ENCODE results near the genes MPEG1, MS4A6E, CCDC86 and PTGDR2.

- PRO-cap = no peak
CAGE:
- cytosol, long polyA minus RNA = no peak
- cytosol, long polyA plus RNA = no peak
- long polyA plus RNA = no peak
- nucleus, long polyA minus RNA = no peak
- nucleus, long polyA plus RNA = no peak
Measured at GRCh38 chr11:58926215-58926622, 13.1 kb upstream of the GLYATL1 start.

DNA sequence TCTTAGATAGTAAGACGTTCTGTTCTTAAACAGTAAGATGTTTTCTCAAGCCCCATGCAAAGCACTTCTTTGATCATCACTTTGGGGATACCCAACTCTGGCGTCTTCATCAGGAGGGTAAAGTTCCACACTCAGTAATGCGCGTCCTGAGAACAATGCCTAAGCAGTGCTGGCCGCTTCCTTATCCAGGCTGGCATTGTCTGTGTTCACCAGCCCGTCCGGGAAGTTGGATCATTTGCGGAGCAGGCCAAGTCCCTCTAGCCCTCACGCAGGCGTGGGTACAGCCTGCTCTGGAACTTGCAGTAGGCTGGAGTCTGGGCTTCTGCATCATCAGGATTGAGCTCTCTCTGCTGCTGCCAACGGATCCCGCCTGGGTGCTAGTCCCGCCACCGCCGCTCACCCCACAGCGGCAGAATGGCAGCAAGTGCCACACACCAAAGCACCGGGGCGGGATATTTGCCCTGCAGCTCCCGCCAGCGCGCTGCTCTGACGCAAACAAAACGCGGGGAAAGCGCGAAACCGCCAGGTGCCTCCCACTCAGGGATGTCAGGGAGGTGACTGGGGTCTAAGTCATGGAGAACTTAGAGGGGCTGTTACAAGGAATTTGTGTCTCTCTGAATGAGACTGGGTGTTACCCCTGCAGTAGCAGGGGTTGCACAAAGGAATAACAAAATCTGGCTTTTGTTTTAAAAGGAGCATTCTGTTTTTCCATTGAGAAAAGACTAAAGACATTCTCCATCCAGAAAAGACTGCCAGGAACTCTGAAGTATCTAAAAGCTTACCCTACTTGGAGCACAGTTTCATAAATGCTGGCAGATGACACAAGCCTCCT lies 29.1 kb downstream of the GLYATL1 start:
- PRO-cap = no peak
CAGE:
- cytosol, long polyA minus RNA = no peak
- cytosol, long polyA plus RNA = no peak
- long polyA plus RNA = no peak
- nucleus, long polyA minus RNA = no peak
- nucleus, long polyA plus RNA = no peak

- PRO-cap = no peak
CAGE:
- cytosol, long polyA minus RNA = no peak
- cytosol, long polyA plus RNA = no peak
- long polyA plus RNA = no peak
- nucleus, long polyA minus RNA = no peak
- nucleus, long polyA plus RNA = no peak
Measured at GRCh38 chr11:59062578-59062836, 23.6 kb upstream of the GLYATL1B start.

DNA sequence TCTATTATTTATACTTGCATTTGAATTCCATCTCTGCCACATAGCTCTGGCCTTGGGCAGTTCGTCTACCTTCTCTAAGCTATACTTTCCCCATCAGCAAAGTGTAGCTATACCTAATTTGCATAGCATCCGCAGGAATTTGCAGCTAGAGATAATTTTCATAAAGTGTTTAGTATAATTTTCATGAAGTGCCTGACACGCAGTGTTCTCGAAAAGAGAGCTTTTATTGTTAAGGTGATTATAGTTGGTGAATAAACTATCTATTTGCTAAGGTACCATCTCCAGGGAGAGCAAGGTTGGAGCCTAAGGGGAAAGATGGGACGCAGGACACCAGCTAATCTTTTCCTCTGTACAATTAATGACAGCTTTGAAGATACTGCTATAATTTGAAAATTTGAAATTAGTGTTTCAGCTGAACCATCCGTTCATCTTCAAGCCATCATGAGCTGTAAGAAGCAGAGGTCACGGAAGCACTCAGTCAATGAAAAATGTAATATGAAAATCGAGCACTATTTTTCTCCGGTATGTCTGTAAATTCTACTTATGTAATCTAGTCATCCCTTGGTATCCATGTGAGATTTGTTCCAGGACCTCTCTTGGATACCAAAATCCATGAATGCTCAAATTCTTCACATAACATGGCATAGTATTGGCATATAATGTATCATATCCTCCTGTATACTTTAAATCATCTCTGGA lies 5.9 kb downstream of the FAM111A start:
- PRO-cap = no peak
CAGE:
- cytosol, long polyA minus RNA = no peak
- cytosol, long polyA plus RNA = no peak
- long polyA plus RNA = no peak
- nucleus, long polyA minus RNA = no peak
- nucleus, long polyA plus RNA = no peak

DNA sequence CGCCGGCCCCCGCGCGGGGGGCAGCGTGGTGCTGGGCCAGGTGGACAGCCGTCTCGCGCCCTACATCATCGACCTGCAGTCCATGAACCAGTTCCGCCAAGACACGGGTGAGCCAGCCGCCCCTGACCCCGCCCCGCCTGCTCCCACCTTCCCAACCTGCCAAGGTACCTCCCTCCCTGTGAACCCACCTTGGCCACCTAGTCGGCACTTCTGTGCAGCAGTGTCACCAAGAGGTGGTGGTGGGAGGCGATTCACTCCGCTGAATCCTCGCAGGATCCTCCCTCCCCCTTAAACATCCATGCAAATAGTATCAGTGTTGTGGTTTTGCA lies 732 bp downstream of the DTX4 start:
- PRO-cap = no peak
CAGE:
- cytosol, long polyA minus RNA = no peak
- cytosol, long polyA plus RNA = no peak
- long polyA plus RNA = no peak
- nucleus, long polyA minus RNA = no peak
- nucleus, long polyA plus RNA = no peak

DNA sequence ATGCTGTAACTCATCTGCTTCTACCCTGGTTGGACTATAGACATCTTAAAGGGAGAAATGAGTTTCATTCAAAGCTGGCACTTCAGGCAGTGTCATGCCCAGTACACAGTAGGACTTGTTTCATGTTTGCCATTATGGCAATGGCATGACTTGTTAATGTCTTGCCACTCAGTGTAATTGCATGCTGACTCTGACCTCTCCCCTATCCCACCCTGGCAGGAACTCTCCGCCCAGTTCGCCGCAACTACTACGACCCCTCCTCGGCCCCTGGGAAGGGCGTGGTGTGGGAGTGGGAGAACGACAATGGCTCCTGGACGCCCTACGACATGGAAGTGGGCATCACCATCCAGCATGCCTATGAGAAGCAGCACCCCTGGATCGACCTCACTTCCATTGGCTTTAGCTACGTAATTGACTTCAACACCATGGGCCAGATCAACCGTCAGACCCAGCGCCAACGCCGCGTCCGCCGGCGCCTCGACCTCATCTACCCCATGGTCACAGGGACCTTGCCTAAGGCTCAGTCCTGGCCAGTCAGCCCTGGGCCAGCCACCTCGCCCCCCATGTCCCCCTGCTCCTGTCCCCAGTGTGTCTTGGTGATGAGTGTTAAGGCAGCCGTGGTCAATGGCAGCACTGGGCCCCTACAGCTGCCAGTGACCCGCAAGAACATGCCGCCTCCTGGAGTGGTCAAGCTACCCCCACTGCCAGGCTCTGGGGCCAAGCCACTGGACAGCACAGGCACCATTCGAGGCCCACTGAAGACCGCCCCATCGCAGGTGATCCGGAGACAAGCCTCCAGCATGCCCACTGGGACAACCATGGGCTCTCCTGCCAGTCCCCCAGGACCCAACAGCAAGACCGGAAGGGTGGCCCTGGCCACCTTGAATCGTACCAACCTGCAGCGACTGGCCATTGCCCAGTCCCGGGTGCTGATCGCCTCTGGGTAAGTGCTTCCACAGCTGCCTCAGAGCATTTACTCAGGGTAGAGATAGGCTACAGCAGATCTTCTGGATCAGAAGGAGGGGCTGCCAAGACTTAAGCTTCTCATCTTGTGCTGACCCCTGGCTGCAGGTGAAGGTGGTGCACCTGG lies 9.9 kb downstream of the DTX4 start:
- PRO-cap = no peak
CAGE:
- cytosol, long polyA minus RNA = no peak
- cytosol, long polyA plus RNA = no peak
- long polyA plus RNA = no peak
- nucleus, long polyA minus RNA = no peak
- nucleus, long polyA plus RNA = no peak

GRCh38 chr11:59212706-59213836 lies at the start of gene MPEG1:
TSS of gene MPEG1 (minus strand) at chr11:59212927.
- PRO-cap = no peak
CAGE:
- cytosol, long polyA minus RNA = no peak
- cytosol, long polyA plus RNA = no peak
- long polyA plus RNA = no peak
- nucleus, long polyA minus RNA = no peak
- nucleus, long polyA plus RNA = no peak

DNA sequence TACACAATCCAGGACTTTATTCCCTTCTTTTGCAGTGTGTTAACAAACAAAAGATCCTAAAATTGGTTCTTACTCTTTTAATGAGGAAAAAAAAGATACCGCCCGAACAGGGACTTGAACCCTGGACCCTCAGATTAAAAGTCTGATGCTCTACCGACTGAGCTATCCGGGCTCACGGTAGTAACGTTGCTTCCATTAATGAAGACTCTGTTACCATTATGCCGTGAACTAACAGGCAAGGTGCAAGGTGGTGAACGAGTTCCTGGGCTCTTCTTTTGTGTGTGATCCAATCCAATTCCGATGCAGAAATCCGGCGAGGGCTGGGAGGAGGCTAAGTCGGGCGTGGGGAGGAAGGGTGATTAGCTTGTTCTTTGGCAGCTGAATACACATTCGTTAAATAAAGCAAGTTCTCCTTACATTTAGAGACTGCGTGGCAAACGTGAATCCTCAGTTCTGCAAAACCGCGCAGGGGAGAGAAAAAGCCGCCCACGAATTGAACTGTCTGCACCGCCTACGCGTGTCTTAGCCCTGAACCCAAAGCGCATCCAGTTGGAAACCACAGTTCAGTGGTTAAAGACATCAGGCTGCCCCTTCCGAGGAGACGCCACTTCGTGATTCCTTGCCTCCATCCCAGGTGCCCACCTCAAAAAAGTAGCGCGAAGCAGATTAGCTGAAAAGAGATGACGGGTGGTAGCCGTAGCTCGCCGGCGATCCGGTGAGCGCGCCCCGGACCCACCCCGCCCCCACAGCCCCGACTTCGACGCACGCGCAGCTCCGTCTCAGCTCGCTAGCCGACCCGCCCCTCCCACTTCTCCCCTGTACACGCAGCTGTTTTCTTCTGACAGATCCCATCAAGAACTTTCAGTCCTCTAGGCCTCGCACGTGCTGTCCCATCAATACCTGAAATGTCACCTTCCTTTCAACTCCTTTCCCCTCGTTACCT lies 49.2 kb downstream of the OR4D9 start:
- PRO-cap = bidirectional peak, plus-strand start at position 303 of the sequence, minus-strand start at position 176 of the sequence; bidirectional peak, plus-strand start at position 864 of the sequence, minus-strand start at position 750 of the sequence
CAGE:
- cytosol, long polyA minus RNA = no peak
- cytosol, long polyA plus RNA = no peak
- long polyA plus RNA = no peak
- nucleus, long polyA minus RNA = no peak
- nucleus, long polyA plus RNA = no peak

DNA sequence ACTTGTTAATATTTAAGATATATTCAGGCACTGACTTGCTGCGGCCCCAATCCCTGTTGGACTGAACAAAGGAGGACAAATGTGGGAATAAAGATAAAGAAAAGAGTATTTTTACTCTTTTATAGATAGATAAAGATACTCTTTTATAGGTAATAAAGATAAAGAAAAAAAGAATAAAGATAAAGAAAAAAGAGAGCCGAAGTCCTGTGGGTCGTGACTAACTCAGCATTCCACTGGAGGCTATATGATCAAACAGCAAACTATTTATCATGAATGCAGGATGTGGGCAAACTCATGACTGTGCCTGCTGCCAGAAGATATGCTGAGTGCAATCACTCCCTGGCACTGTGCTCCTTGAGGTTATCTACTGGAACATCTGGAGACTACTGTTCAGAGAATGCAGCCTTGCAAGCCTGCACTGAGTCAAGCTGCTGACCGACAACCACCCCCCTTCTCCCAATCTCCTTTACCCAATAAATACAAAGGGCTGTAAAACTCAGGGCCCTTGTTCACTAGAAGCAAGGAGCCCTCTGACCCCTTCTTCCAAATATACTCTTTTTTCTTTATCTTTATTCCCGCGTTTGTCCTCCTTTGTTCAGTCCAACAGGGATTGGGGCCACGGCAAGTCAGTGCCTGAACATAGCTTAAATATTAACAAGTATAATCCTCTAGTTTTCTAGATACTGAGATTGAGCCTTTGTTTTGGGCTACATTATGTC lies 6.8 kb downstream of the OR10V1 start:
- PRO-cap = unidirectional peak, minus-strand start at position 63 of the sequence; bidirectional peak, plus-strand start at position 421 of the sequence, minus-strand start at position 235 of the sequence; unidirectional peak, plus-strand start at position 598 of the sequence
CAGE:
- cytosol, long polyA minus RNA = no peak
- cytosol, long polyA plus RNA = no peak
- long polyA plus RNA = no peak
- nucleus, long polyA minus RNA = no peak
- nucleus, long polyA plus RNA = no peak

DNA sequence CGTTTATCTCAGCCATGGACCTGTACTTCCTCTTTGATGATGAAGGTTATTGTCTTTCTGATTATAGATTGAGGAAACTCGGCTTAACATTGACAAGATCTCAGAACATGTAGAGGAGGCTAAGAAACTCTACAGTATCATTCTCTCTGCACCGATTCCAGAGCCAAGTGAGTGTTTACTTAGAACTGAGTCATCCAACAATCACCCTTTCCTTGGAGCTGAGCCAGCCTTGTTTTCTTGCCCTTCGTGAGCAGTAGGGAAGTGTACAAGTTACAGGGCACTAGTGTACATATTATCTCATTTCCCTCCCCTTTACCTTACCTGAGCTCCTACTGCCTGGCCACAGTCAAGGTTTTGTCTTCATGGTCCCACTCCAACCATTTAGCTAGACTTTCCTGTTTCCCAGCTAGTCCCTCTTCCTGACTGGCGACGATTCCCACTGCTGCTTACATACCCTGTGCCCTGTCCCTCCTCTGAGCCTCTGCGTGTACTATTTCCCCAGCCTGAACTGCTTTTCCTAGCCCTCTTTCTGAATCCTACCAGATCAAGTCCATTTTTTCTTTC lies 23.5 kb downstream of the MRPL16 start:
- PRO-cap = no peak
CAGE:
- cytosol, long polyA minus RNA = no peak
- cytosol, long polyA plus RNA = no peak
- long polyA plus RNA = no peak
- nucleus, long polyA minus RNA = no peak
- nucleus, long polyA plus RNA = start-site peak on the minus strand centred at position 131 of the sequence, 40 bp wide, 20 and 8 reads in 2 replicates

GRCh38 chr11:60183519-60184272 lies 813 bp upstream of the MS4A6A start:
- PRO-cap = no peak
CAGE:
- cytosol, long polyA minus RNA = no peak
- cytosol, long polyA plus RNA = no peak
- long polyA plus RNA = no peak
- nucleus, long polyA minus RNA = no peak
- nucleus, long polyA plus RNA = no peak

GRCh38 chr11:60252728-60253045 lies 9.8 kb upstream of the MS4A4E start:
- PRO-cap = no peak
CAGE:
- cytosol, long polyA minus RNA = no peak
- cytosol, long polyA plus RNA = no peak
- long polyA plus RNA = no peak
- nucleus, long polyA minus RNA = no peak
- nucleus, long polyA plus RNA = no peak

- PRO-cap = no peak
CAGE:
- cytosol, long polyA minus RNA = no peak
- cytosol, long polyA plus RNA = no peak
- long polyA plus RNA = no peak
- nucleus, long polyA minus RNA = no peak
- nucleus, long polyA plus RNA = no peak
Measured at GRCh38 chr11:60327060-60327383, at the start of gene MS4A6E. TSS of gene MS4A6E (plus strand) at chr11:60327255.

GRCh38 chr11:60336645-60337290 lies 9.7 kb downstream of the MS4A6E start:
- PRO-cap = no peak
CAGE:
- cytosol, long polyA minus RNA = no peak
- cytosol, long polyA plus RNA = no peak
- long polyA plus RNA = no peak
- nucleus, long polyA minus RNA = no peak
- nucleus, long polyA plus RNA = no peak

DNA sequence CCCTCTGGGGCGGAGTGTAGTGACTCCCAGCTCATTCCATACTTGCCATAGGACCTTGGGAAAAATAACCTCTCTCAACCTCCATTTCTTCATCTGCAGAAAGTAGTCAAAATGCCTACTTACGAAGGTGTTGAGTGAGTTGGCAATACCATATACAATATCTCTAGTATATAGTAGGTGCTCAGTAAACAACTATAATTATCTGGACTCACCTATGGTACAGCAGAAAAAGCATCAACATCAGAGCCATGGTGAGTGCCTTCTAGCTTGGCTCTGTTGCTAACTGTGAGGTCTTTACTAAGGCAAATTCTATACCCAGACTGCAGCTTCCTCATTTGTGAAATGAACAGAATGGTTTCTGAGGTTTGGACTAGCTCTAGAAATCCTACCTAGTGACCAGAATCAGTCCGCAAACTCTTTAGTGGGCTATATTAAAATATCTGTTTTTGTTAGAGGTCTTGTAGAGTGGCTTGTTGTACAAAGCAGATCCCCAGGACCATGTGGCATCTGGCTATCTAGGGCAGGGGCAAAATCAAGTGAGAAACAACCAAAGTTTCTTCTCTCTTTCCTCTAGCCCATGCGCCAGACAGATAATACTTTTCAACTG lies 3.7 kb downstream of the MS4A1 start:
- PRO-cap = no peak
CAGE:
- cytosol, long polyA minus RNA = no peak
- cytosol, long polyA plus RNA = no peak
- long polyA plus RNA = no peak
- nucleus, long polyA minus RNA = no peak
- nucleus, long polyA plus RNA = no peak

DNA sequence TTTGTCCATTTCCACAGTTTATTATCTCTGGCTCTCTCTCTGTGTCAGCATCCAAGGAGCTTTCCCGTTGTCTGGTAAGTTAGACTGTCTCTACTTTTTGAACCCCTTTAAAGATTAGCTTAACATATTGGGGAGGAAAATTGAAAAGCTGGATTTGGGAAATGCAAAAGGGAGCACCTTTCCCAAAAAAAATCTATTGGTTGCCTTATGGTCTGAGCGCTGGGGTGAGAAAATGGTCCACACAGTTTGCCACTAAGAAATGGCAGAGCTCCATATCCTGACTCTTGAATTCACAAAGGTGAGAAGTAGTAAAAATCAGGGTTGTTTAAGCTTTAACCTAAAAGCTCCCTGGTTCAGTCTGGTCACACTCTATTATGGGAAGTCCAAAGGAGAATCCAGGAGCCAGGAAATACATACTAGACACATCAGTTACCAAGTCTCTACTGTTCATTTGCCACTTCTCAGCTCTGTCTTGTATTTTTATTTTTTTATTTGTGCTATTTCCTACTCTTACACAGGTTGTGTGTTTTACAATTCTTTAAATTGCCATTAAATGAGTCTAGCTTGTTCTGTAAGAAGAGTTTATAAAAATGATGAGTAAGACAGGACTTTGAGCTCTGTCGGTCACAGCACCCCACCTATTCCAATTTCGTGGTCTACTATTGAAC lies 9.5 kb downstream of the MS4A12 start:
- PRO-cap = no peak
CAGE:
- cytosol, long polyA minus RNA = no peak
- cytosol, long polyA plus RNA = no peak
- long polyA plus RNA = no peak
- nucleus, long polyA minus RNA = no peak
- nucleus, long polyA plus RNA = no peak

GRCh38 chr11:60683753-60684238 lies 15.6 kb upstream of the MS4A8 start:
- PRO-cap = no peak
CAGE:
- cytosol, long polyA minus RNA = no peak
- cytosol, long polyA plus RNA = no peak
- long polyA plus RNA = no peak
- nucleus, long polyA minus RNA = no peak
- nucleus, long polyA plus RNA = no peak

- PRO-cap = bidirectional peak, plus-strand start at chr11:60842113, minus-strand start at chr11:60841895; bidirectional peak, plus-strand start at chr11:60842612, minus-strand start at chr11:60842525
CAGE:
- cytosol, long polyA minus RNA = start-site peak on the plus strand at chr11:60842096-60842103, 87 reads
- cytosol, long polyA plus RNA = start-site peak on the plus strand at chr11:60842075-60842125, 189 and 371 reads in 2 replicates
- long polyA plus RNA = start-site peak on the plus strand at chr11:60842074-60842127, 316 and 306 reads in 2 replicates
- nucleus, long polyA minus RNA = start-site peak on the plus strand at chr11:60842087-60842139, 233 reads; start-site peak on the minus strand at chr11:60842473-60842525, 13 reads
- nucleus, long polyA plus RNA = start-site peak on the plus strand at chr11:60842086-60842144, 175 and 264 reads in 2 replicates
Measured at GRCh38 chr11:60841515-60842752, at the start of gene CCDC86. TSS of gene CCDC86 (plus strand) at chr11:60842113.

- PRO-cap = no peak
CAGE:
- cytosol, long polyA minus RNA = no peak
- cytosol, long polyA plus RNA = no peak
- long polyA plus RNA = no peak
- nucleus, long polyA minus RNA = no peak
- nucleus, long polyA plus RNA = no peak
Measured at GRCh38 chr11:60855796-60856242, at the start of gene PTGDR2. TSS of gene PTGDR2 (minus strand) at chr11:60855950.

DNA sequence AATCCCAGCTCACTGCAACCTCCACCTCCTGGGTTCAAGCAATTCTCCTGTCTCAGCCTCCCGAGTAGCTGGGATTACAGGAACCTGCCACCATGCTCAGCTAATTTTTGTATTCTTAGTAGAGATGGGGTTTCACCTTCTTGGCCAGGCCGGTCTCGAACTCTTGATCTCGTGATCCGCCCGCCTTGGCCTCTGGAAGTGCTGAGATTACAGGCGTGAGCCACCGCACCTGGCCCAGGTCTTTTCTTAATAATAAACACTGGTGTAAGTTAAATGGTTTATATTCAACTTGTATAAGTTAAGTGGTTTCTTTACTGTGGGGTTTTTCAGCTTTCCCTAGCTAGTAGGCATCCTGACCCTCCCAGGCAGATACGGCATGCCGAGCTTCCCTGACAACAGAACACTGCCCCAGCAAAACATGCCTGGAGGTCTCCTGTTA lies 17.0 kb downstream of the PRPF19 start:
- PRO-cap = no peak
CAGE:
- cytosol, long polyA minus RNA = no peak
- cytosol, long polyA plus RNA = no peak
- long polyA plus RNA = no peak
- nucleus, long polyA minus RNA = no peak
- nucleus, long polyA plus RNA = no peak

All from endothelial cell of umbilical vein (primary cell).